ENCODE measurements around a stretch of chr1.

DNA sequence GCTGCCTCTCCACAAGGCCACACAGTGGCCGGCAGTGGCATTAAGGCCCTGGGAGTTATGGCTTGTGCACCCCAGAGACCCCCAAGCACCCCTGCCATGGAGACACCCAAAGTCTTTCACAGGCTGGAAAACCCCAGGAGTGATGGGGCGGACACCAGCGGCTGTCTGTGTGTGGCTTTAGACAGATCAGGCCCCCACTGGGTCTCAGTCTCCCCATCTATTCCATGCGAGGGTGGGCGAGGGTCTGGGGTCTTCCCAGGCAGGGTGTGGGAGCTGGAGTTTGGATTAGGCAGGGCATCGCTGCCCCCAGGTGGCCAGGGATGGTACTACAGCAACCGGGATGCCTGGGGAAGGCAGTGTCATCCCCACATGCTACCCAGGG lies 7.2 kb upstream of the CTRC start:
- PRO-cap, 10 experiments, result no peak in any of the 10 experiments

DNA sequence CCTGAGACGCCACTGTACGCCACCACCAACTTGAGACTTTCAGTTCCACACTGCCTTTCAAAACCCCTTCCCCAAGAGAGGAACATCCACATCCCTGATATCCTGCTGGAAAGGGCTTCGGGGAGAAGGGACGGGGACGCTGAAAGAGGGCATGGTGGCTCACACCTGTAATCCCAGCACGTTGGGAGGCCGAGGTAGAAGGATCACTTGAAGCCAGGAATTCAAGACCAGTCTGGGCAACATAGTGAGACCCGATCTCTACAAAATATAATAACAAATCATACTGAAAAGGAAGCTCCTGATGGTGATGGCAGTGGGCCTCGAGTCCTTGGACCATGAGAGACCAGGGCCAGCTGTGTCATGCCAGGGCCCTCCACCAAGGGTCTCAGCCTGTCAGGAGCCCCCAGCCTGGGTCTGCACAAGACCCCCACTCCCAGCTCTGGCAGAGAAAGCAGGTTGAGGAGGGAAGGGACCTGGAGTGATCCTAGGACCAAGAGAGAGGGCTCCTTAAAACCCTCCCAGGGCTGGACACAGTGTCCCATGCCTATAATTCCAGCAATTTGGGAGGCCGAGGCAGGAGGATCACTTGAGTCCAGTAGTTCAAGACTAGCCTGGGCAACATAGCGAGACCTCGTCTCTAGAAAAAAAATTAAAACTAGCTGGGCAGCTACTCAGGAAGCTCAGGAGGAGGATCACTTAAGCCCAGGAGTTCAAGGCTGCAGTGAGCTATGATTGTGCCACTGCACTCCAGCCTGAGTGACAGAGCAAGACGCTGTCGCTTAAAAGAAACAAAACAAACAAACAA lies 6.6 kb upstream of the CTRC start:
- PRO-cap, 10 experiments, result no peak in any of the 10 experiments

DNA sequence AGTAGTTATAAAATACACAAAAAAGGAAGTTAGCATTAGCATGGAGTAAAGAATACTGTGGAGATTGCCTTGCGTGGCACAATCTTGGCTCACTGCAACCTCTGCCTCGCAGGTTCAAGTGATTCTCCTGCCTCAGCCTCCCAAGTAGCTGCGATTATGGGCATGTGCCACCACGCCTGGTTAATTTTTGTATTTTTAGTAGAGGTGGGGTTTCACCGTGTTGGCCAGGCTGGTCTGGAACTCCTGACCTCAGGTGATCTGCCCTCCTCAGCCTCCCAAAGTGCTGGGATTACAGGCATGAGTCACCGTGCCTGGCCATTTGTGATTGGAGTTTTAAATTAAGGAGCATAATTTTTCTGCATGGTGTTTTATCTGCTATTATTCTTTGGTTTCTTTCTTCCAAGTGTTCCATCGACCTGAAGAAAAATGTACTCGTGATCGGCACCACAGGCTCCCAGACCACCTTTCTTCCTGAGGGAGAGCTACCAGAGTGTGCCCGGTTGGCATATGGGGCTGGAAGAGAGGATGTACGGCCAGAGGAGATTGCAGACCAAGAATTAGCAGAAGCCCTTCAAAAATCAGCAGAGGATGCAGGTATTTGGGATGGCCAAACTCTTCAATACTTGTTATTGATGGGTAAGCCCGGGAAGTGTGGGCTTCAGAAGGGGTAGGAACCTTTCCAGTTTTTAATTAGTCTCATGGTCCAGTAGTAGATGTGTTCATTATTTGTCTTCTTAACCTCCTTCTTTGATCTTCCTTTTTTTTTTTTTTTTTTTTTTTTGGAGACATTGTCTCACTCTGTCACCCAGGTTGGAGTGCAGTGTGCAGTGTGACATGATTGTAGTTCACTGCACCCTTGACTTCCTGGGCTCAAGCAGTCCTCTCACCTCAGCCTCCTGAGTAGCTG lies 8.0 kb upstream of the RSC1A1 start:
- PRO-cap, 10 experiments, result no peak in any of the 10 experiments

DNA sequence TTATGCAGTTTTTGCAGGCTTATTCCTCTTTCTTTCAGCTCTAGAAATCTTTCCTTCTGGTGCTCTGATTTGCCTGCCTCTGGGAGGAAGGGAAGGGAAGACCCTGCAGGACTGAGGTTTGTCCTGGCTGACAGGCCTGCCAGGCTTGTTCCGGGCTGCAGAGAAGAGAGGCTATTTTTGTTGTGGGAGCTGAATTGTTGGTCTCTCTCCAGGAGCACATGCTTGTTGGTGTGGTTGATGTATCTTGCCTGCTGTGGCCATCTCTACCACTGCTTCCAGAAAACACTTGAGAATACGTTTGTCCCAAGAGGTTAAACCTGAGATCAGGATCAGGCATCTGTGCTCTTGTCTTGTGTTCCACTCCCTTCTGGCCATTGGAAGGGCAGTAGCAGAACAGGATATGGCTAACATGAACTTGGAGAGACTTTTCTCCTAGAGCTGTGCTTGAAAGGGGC lies 21.6 kb upstream of the SLC25A34 start:
- PRO-cap, 10 experiments, result no peak in any of the 10 experiments

DNA sequence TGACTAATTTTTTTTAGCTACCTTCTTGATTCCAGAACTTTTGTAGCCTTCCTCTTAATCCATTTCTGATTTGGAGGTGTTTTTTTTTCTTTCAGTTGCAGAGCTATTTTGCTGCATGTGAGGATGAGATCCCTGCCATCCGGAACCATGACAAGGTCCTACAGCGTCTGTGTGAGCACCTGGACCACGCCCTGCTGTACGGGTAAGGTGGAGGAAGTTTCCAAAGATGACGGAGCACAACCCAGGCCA lies 20.0 kb upstream of the SLC25A34 start:
- PRO-cap, 10 experiments, result no peak in any of the 10 experiments

DNA sequence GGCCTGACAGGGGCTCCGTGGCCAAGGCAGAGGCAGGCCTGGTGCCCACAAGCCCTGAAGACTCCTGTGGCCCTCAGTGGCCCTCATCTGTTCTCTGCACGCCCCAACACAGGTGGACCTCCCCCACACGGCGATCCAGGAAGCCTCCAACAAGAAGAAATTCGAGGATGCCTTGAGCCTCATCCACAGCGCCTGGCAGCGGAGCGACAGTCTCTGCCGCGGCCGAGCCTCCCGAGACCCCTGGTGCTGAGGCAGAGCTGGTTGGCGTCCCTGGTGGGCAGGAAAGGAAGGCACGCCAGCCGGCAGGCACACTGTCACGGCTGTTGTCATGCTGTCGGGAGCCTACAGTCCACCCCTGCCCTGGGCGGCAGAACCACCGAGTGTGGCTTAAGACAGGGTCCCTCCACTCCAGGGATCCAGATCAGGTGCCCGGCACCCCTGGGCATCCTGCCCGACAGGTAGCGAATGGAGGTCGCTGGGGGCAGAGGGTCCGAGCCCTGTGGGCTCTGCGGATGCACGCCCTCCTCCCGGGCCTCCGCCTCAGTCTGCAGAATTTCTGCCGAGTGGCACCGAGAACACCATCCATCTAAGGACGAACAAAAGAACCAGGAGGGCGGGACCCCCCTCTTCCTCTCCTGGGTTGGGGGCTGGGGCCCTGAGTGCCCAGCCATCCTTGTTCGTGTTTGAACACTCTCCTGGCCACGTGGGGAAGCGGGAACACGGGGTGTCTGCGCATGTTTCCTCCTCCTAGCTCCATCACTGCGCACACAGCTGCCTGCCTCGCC lies 2.2 kb upstream of the SLC25A34 start:
- PRO-cap, 10 experiments, result no peak in any of the 10 experiments

DNA sequence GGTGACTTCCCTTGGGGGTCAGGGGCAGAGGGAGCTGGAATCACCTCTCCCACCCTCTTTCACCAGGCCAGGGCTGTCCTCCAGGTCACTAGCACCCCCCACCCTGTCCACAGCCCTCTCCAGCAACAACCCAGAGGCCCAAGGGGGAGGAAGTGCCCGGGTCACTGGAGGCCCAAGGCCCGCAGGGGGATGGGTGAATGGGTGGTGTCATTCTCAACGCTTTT lies 4.9 kb downstream of the TMEM82 start:
- PRO-cap, 10 experiments, result no peak in any of the 10 experiments

GRCh38 chr1:15785685-15786211 lies 21.7 kb downstream of the UQCRHL start:
- PRO-cap, 10 experiments, result no peak in any of the 10 experiments

GRCh38 chr1:15799342-15799895 lies 8.0 kb downstream of the UQCRHL start:
- PRO-cap, 10 experiments, result peak in 2 of 10 experiments; most common plus-strand start chr1:15799592 (in 2)

- PRO-cap, 10 experiments, result peak in 10 of 10 experiments; most common plus-strand start chr1:15849521 (in 7); most common minus-strand start chr1:15849403 (in 7)
Observed at GRCh38 chr1:15849220-15850397, 2.1 kb downstream of the SPEN start.

DNA sequence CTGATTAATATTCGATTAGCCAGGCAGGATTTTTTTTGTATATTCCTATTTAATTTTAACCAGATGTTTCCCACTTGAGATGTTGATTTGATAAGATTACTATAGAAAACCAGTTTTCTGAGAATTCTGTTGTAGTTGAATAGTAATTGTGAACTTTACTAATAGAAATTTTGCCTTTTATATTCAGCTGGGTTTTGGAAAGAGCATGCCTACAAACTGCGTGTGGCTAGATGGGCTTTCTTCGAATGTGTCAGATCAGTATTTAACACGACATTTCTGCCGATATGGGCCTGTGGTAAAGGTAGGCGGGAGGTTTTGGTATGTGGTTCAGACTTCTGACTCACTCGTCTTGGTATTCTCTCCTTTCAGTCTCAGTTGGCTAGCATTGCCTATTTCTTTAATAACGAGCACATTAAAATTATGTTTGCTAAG lies 56.7 kb downstream of the ZBTB17 start:
- PRO-cap, 10 experiments, result no peak in any of the 10 experiments

- PRO-cap, 10 experiments, result no peak in any of the 10 experiments
Observed at GRCh38 chr1:15921782-15922464, 54.0 kb downstream of the ZBTB17 start.

DNA sequence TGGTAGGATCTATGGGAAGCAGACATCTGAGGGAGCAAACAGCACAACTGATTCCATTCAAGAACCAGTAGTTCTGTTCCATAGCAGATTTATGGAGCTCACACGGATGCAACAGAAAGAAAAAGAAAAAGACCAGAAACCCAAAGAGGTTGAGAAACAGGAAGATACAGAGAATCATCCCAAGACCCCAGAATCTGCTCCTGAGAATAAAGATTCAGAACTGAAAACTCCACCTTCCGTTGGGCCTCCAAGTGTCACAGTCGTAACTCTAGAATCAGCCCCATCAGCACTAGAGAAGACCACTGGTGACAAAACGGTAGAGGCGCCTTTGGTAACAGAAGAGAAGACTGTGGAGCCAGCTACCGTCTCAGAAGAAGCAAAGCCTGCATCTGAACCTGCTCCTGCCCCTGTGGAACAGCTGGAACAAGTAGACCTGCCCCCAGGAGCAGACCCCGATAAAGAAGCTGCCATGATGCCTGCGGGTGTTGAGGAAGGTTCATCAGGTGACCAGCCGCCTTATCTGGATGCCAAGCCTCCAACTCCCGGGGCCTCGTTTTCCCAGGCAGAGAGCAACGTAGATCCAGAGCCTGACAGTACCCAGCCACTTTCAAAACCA lies 44.9 kb downstream of the ZBTB17 start:
- PRO-cap, 10 experiments, result peak in 1 of 10 experiments; most common plus-strand start position 461 of the sequence (in 1)

- PRO-cap, 10 experiments, result no peak in any of the 10 experiments
Observed at GRCh38 chr1:15937211-15937973, 38.5 kb downstream of the ZBTB17 start.

- PRO-cap, 10 experiments, result no peak in any of the 10 experiments
Observed at GRCh38 chr1:15944634-15945375, 31.1 kb downstream of the ZBTB17 start.

DNA sequence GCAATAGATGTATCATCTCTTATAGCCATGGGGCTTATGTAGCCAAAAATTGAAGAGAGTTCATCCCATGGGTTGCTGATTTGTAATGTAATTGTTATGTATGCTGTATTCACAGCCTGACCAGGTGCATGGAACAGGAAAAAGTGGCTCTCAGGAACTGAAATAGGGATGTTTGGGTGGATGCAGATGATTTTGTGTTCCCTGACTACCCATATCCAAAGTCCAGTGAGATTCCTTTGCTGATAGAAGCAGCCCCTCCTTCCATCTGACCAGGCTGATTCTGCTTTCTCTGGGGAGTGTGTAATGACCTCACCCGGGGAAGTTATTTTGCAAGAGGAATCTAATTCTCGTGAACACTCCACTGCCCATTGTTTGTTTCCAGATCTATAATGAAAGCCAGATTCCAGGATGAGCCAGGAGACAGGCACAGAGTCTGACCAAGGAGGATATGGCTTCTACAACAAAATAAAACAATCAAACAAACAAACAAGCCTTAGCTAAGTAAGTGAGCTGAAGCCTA lies 6.9 kb upstream of the ZBTB17 start:
- PRO-cap, 10 experiments, result no peak in any of the 10 experiments

DNA sequence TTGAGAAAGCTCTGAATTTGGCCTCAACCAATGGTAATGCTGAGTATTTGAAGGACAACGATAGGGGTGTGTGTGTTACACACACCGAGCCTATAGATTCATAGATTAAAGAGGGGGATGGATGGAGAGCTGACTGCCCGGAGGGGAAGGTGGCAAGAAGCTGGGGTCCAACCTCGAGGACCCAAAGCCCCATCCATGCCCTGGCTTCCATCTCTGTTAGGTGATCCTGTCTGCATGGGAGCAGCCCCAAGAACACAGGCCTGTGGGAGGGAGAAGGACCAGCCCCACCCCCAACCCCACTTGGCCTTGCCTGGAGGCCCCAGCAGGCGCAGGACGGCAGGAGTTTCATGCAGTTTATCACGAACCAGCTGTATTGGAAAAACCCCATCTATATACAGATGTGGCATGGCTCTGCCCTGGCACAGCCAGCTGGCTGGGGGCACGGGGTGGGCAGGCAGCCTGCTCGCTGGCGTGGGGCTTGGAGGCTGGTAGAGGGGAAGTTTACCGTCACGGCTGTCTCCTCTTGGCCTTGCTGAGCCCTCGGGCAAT lies 3.2 kb downstream of the HSPB7 start:
- PRO-cap, 10 experiments, result peak in 2 of 10 experiments; most common plus-strand start position 322 of the sequence (in 1); most common minus-strand start position 236 of the sequence (in 2)

GRCh38 chr1:16137864-16138409 lies 17.9 kb downstream of the EPHA2 start:
- PRO-cap, 10 experiments, result peak in 9 of 10 experiments; most common minus-strand start chr1:16138105 (in 9)

DNA sequence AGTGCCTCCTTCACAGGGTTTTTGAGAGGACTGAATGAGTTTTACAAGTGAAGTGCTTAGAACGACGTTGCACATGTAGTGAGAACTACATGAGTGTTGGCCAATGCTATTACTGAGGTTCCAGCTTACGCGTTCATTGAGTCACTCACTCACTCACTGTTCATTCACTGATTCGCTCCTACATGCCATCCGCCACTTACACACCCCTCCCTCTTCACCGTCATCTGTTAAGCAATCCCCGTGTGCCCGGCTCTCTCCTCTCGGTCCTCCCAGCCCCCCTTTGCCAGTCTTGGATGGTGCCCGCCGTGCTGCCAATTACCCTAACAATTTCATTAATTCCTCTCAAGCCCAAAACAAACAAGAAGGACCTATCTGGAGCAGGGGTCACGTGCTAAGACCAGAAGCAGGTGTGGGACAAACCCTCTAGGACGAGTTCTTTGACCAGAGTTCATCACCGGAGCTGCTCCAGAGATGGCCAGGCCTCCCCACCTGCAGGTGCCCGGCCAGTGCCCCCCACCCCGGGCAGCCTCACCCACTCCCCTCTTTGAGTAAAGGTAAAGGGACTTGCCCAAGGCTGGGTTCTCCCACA lies 27.4 kb upstream of the EPHA2 start:
- PRO-cap, 10 experiments, result peak in 1 of 10 experiments; most common minus-strand start position 80 of the sequence (in 1)

DNA sequence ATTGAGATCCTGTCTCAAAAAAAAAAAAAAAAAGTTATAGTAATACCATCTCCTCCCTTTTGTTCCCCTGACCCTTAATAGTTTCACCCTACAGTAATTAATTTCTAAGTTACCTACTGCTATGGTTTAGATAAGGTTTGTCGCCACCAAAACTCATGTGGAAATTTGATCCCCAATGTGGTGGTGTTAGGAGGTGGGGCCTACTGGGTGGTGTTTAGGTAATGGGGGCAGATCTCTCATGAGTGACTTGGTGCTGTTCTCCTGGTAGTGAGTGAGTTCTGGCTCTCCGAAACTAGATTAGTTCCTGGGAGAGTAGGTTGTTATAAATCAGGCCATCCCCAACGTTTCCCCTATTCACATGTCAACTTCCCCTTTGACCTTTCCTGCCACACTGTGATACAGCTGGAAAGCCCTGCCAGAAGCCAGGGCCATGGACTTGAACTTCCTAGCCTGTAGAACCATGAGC lies 9.7 kb downstream of the FBXO42 start:
- PRO-cap, 10 experiments, result no peak in any of the 10 experiments